Esophagus muscularis mucosa (tissue), 4 donors: Measurements from ENCODE around the gene PIGL.

DNA sequence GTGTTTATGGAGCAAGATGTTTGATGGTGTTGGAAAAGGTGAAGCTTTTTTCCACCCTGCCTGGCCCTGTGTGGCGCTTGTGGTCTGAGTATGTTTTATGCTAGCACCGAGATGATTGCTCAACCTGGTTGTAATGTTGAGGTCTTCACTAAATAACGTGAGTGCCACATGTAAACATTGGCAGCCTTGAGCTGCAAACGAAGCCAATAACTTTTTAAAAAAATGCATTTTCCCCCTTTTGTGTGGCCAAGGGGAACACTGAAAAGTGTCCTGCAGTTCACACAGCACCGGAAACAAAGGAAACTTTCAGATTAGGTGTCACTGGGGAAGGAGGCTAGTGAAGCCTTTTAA is 15.6 kb downstream of the HS3ST3B1 start:
- PRO-cap = no peak
- RAMPAGE, long total RNA, 4 experiments = no peak in any of the 4 experiments

DNA sequence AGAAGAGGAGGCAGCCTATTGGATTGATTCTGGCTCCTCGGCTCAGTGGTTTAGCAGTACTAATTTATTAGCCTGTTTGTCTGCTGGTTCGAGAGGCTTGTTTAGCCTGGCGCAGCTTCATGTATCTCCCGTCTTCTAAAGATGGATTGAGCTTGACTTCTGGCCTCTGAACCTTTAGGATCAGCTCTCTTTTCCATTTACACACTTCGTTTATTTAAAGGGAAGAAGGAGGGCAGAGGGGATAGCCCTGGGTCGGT is 20.3 kb downstream of the HS3ST3B1 start:
- PRO-cap = no peak
- RAMPAGE, long total RNA, 4 experiments = no peak in any of the 4 experiments

DNA sequence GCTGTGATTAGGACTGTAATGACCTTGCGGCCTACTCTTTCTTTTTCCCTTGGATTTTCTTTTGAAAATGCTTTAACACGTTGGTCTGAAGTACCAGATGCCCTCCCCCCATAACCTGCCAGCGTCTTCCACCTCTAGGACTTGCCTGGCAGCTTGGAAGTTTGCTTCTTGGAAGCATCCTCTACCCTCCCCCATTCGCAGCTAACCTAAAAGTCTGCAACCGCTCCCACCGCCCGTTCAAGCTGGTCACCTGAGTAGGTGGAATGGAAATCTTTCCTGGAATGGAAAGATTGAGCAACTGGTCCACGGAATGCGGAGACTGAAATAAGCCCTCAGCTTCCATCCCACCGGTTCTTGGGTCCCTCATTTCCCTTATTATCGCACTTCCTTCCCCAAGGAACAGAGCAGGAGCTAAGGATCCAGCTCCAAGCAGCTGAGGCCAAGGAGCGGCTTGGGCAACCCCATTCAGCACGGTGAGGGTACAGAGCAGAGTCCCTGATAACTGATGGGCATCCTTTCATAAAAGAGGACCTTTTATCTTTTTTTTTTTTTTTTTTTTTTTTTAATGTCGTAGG is 31.5 kb downstream of the HS3ST3B1 start:
- PRO-cap = no peak
- RAMPAGE, long total RNA, 4 experiments = no peak in any of the 4 experiments

- PRO-cap = no peak
- RAMPAGE, long total RNA, 4 experiments = no peak in any of the 4 experiments
Observed at GRCh38 chr17:14351275-14351973, 50.5 kb downstream of the HS3ST3B1 start.

- PRO-cap = bidirectional peak, plus-strand start at chr17:15263451, minus-strand start at chr17:15263249; bidirectional peak, plus-strand start at chr17:15263566, minus-strand start at chr17:15263520
- RAMPAGE, long total RNA, 4 experiments = no peak in any of the 4 experiments
Observed at GRCh38 chr17:15263037-15263862, 1.9 kb downstream of the PMP22 start.

- PRO-cap = no peak
- RAMPAGE, long total RNA, 4 experiments = no peak in any of the 4 experiments
Observed at GRCh38 chr17:15306352-15306689, 35.1 kb downstream of the TEKT3 start.

- PRO-cap = unidirectional peak, plus-strand start at chr17:15457020; bidirectional peak, plus-strand start at chr17:15457257, minus-strand start at chr17:15457159; bidirectional peak, plus-strand start at chr17:15458172, minus-strand start at chr17:15457861
- RAMPAGE, long total RNA, 4 experiments = no peak in any of the 4 experiments
Observed at GRCh38 chr17:15456865-15458014, 10.2 kb downstream of the CDRT4 start.

DNA sequence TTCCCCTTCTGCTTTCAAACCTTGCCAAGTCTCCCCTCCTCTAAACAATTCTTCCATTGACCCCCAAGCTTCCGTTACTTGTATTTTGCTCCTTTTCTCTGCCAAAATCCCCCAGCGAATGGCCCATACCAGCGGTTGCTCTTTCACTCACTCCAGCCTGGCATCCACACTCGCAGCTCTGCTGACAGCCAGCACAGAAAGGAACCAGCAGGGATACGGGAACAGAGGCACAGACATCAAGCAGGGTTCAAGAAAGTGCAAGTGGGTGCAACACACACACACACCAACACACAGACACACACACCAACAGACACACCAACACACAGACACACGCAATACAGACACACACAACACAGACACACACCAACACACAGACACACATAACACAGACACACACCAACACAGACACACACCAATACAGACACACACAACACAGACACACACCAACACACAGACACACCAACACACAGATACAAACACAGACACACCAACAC is 2.7 kb downstream of the CDRT4 start:
- PRO-cap = bidirectional peak, plus-strand start at position 196 of the sequence, minus-strand start at position 159 of the sequence
- RAMPAGE, long total RNA, 4 experiments = no peak in any of the 4 experiments

DNA sequence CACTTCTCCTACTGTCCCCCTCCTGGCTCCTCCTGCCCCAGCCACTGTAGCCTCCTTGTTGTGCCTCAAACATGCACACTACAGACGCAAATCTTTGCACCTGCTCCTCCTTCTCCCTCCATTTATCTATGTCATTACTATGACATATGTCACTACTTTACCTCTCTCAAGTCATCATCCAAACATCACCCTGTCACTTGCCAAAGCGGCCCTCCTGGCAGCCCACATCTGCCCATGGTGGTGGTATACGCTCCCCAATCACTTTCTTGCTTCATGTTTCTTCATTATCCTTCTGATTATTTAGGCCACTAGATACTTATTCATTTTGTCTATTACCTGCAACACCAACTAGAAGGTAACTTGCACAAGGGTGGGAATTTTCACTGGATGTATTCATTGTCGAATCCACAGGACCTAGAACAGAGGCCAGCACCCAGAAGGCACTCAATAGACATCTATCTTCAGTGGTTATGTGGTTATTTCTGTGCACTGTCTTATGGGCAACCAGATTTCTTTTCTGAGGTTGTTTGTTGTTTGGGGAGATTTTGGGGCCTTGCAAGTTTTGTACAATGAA is 20.2 kb upstream of the CDRT4 start:
- PRO-cap = no peak
- RAMPAGE, long total RNA, 4 experiments = no peak in any of the 4 experiments

- PRO-cap = no peak
- RAMPAGE, long total RNA, 4 experiments = no peak in any of the 4 experiments
Observed at GRCh38 chr17:15488225-15489129, 21.1 kb upstream of the CDRT4 start.

GRCh38 chr17:15496867-15497332 is 29.5 kb upstream of the CDRT4 start:
- PRO-cap = unidirectional peak, plus-strand start at chr17:15496973
- RAMPAGE, long total RNA, 4 experiments = no peak in any of the 4 experiments

- PRO-cap = no peak
- RAMPAGE, long total RNA, 4 experiments = no peak in any of the 4 experiments
Observed at GRCh38 chr17:15650625-15651205, 31.2 kb upstream of the FBXW10B start.

- PRO-cap = no peak
- RAMPAGE, long total RNA, 4 experiments = no peak in any of the 4 experiments
Observed at GRCh38 chr17:16027184-16027717, 27.6 kb downstream of the TTC19 start.

GRCh38 chr17:16216764-16217878 is at the start of gene PIGL:
Gene PIGL (plus strand): TSS chr17:16217210.
- PRO-cap = bidirectional peak, plus-strand start at chr17:16217218, minus-strand start at chr17:16217128
- RAMPAGE, long total RNA, 4 experiments = start-site peak on the plus strand in 4 of 4 experiments, at chr17:16217216-16217227 at its widest, 63 to 90 reads per replicate

- PRO-cap = no peak
- RAMPAGE, long total RNA, 4 experiments = no peak in any of the 4 experiments
Observed at GRCh38 chr17:16441984-16443215, 27.0 kb downstream of the TRPV2 start.

GRCh38 chr17:16443771-16444461 is 28.5 kb downstream of the TRPV2 start:
- PRO-cap = no peak
- RAMPAGE, long total RNA, 4 experiments = no peak in any of the 4 experiments

DNA sequence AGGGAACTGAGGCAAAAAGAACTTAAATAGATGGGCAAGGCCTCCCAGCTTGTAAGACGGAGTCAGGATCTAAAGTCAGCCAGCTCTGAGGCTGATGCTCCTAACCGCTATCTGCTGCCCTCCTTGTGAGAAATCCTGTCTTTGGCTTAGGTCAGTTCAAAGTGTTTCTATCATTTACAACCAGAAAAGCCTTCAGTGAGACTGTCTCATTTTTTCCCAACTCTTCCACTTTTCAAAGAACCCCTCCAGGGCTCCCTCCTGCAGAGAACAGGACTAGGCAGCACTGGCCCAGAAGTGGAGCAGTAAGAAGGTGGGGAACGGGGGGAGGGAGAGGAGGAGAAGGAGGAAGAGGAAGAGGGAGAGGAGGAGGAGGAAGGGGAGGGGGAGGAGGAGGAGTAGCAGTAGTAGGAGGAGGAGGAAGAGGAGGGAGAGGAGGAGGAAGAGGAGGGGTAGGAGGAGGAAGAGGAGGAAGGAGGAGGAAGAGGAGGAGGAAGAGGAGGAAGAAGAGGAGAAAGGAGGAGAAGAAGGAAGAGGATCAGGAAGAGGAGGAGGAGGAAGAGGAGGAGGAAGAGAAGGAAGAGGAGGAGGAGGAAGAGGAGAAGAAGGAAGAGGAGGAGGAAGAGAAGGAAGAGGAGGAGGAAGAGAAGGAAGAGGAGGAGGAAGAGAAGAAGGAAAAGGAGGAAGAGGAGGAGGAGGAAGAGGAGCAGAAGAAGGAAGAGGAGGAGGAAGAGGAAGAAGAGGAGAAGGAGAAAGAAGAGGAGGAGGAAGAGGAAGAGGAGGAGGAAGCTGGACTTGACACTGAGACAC is 36.1 kb downstream of the LRRC75A start:
- PRO-cap = no peak
- RAMPAGE, long total RNA, 4 experiments = no peak in any of the 4 experiments

DNA sequence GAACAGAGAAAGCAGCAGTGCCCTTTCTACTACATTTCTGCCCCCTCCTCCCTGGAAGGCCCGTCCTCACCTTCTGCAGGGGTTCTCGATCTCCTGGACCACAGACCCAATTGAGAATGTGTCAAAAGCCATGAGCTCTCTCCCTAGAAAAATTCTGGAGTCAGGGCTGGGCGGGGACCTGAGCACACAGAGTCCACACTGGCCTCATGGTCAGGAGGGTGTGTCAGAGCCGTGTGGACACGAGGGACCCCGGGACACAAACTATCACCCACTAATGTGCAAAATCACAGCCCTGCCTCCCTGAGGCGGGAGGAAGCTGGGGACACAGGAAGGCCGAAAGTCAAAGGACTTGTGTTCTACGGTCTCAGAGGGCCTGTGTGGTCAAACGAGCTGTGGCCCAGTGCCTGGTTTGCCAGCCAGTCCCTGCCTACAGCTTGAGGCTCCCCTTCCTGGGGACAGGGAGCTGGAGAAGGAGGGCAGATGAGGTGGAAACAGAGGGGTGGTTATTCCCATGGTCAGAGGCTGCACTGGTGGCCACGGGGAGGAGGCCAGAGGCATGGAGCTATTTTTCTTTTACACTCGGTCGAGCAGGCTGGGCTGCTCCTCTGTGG is 27.4 kb downstream of the LRRC75A start:
- PRO-cap = no peak
- RAMPAGE, long total RNA, 4 experiments = no peak in any of the 4 experiments

DNA sequence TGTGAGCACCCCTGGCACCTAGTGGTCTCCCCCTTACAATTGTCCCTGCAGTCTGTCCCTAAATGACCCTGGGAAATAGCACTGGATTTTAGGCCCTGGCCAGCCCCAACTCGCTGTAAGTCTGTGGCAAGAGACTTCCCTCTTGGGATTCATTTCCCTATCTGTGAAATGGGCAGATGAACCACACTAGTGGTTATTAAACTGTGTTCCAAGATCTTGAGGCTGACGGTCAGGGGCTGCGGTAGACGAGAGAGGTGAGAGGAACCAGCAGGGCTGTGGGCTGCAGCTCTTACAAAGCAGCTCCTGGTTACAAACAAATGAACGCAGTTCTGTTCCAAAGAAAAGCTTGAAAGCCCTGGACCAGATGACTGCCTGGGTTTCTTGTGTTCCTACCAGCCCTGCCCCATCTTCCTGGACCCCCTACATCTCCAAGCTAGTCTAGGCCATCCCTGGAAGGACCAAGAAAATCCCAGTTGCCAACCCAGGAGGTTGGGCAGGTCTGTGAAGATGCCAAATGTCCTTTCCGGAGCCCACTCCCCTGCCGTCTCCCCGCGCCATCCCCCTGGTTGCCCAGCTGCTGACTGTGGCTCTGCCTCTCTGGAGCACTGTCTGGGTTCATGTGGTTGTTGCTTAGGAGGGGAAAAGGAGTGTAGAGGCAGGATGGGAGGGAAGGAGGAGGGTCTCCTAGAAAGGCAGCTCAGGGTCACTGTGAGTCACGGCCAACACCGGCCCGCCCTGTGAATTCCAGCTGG is 26.6 kb downstream of the LRRC75A start:
- PRO-cap = no peak
- RAMPAGE, long total RNA, 4 experiments = no peak in any of the 4 experiments

DNA sequence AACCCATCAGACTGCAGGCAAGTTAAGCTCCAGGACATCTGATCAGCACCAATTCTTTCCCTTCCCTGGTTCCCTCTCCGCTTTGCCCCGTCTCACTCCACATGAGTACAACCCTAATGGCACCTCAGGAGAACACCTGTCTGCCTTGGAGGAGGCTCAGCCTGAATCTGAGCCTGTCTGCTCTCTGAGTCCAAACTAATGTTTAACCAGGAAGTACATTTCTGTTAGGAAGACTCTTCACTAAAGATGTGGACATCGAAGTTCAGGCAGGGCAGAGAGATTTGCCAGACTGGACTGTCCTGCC is 29.1 kb upstream of the LRRC75A start:
- PRO-cap = unidirectional peak, minus-strand start at position 200 of the sequence
- RAMPAGE, long total RNA, 4 experiments = no peak in any of the 4 experiments